Kidney (tissue), 2 donors: ENCODE data around the genes ERVMER34-1, SCFD2 and CHIC2.

- PRO-cap, result no peak
- RRBS, result no CpG with 5 or more reads among the region's 16 CpGs
Measured at GRCh38 chr4:48728749-48729361, 51.2 kb downstream of the FRYL start.

- PRO-cap, result bidirectional peak, plus-strand start at chr4:48780572, minus-strand start at chr4:48780312
- RRBS, result 1% methylated on average over 5 of the region's 26 CpGs
Measured at GRCh38 chr4:48780440-48781225, 554 bp upstream of the FRYL start.

DNA sequence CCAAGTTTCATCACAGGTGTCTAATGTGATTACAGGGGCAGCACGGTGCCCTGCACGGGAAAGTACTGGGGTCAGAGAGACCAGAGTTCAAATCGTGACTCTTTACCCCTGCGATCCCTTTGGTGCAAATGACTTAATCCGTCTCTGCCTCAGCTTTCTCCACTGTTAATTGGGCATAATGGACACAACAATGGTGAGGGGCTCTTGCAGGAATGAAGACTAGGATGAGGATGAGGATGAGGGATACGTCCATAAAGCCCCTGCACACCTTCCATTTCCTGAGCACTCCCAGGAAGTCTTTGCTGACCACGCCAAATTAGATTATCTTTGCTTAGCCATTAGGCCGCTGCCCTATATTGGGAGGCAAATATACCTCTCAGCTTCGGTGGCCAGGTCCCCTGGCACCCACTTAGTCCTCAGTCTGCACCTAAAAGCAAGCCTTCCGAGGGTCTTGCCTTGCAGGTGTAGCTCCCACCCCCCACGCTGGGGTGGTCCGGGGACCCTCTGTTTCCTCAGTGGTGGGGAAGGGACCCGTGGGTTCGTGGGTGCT is 755 bp downstream of the OCIAD2 start:
- PRO-cap, result no peak
- RRBS, result no CpG with 5 or more reads among the region's 14 CpGs

- PRO-cap, result no peak
- RRBS, result no CpG with 5 or more reads among the region's 5 CpGs
Measured at GRCh38 chr4:51853146-51853791, 10.3 kb downstream of the DCUN1D4 start.

- PRO-cap, result no peak
- RRBS, result no CpG with 5 or more reads among the region's 5 CpGs
Measured at GRCh38 chr4:52585934-52586724, 73.0 kb downstream of the USP46 start.

GRCh38 chr4:52713744-52714432 is 37.3 kb downstream of the ERVMER34-1 start:
- PRO-cap, result no peak
- RRBS, result no CpG with 5 or more reads among the region's 12 CpGs

- PRO-cap, result unidirectional peak, minus-strand start at chr4:52751603
- RRBS, result 4% methylated on average over 14 of the region's 96 CpGs
Measured at GRCh38 chr4:52750834-52752037, at the start of gene ERVMER34-1. ERVMER34-1 (minus strand) TSS chr4:52751425.

- PRO-cap, result no peak
- RRBS, result no CpG with 5 or more reads among the region's 2 CpGs
Measured at GRCh38 chr4:52945514-52945801, 83.3 kb downstream of the RASL11B start.

GRCh38 chr4:52957121-52957814 is 95.2 kb downstream of the RASL11B start:
- PRO-cap, result no peak
- RRBS, result no CpG with 5 or more reads among the region's 10 CpGs

GRCh38 chr4:53012735-53013226 is 150.7 kb downstream of the RASL11B start:
- PRO-cap, result no peak
- RRBS, result no CpG with 5 or more reads among the region's 1 CpG

DNA sequence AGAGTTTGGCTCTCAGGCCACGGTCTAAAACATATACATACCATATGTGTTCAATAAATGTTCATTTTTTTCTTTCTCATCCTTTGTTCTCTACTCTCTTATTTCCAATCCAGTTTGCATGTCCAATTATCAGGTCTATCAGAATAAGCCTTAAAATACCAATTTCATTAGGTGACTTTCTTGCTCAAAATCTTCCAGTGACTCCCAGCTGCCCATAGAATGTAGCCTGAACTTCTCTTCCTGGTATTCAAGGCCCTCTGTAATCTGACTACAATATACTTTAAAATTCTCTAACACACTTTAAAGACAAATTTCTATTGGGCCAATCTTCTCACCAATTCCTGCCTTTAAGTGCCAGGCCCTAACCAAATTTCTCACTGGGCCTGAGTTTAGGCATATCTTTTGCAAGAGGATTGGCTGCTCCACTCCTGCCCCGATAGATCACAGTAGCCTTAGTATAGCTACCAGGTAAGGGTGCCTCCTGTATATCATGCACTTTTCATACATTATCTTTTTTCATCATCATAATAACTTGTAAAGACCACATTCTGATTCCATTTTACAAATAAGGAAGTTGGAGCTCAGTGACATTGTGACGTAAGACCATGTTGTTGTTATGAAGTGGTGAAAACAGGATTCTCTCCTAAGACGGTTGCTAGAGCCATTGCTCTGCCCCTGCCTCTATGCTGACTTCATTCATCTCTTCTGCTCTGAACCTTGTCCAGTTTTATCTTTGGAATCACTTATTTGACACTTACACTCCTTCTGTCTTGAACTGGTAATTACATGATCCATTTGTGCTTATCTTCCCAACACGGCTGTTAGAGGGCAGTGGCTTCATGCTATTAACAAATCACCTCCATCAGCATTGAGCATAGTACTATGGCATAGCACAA is 177.3 kb downstream of the RASL11B start:
- PRO-cap, result no peak
- RRBS, result no CpG with 5 or more reads among the region's 5 CpGs

GRCh38 chr4:53101429-53101665 is 239.2 kb downstream of the RASL11B start:
- PRO-cap, result no peak

GRCh38 chr4:53365064-53365538 is 760 bp downstream of the SCFD2 start:
- PRO-cap, result no peak
- RRBS, result no CpG with 5 or more reads among the region's 10 CpGs

- PRO-cap, result bidirectional peak, plus-strand start at chr4:53366222, minus-strand start at chr4:53366061
- RRBS, result 3% methylated on average over 10 of the region's 51 CpGs
Measured at GRCh38 chr4:53365539-53366357, at the start of gene SCFD2. SCFD2 (minus strand) TSS chr4:53366061.

GRCh38 chr4:53366358-53366784 is 510 bp upstream of the SCFD2 start:
- PRO-cap, result no peak
- RRBS, result no CpG with 5 or more reads among the region's 6 CpGs

DNA sequence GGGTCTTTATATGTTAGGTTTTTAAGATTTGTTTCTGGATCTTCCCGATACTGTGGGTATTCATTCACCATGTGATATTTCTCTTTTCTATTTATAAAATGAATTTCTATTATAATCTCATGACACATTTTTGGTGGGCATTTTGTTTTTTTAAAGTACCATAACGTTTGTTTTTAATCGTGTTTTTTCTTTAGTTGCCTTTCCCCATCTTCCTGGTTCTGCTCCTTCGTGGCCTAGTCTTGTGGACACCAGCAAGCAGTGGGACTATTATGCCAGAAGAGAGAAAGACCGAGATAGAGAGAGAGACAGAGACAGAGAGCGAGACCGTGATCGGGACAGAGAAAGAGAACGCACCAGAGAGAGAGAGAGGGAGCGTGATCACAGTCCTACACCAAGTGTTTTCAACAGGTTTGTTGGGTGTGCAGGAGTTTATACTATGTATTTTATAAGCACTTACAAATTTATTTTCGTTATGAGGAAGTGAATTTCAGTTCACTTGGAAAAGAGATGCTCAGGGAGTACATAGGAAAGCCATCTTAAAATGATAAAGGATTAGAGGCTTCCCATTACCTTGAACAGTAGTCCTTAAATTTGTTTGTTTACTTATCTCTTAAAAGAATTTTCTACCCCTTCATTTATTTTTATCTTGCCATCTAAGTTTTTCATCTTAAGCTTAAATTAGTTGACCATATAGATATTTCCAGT is 75.4 kb downstream of the FIP1L1 start:
- PRO-cap, result no peak
- RRBS, result no CpG with 5 or more reads among the region's 11 CpGs

- PRO-cap, result no peak
- RRBS, result no CpG with 5 or more reads among the region's 6 CpGs
Measured at GRCh38 chr4:53497325-53498042, 93.8 kb downstream of the LNX1 start.

DNA sequence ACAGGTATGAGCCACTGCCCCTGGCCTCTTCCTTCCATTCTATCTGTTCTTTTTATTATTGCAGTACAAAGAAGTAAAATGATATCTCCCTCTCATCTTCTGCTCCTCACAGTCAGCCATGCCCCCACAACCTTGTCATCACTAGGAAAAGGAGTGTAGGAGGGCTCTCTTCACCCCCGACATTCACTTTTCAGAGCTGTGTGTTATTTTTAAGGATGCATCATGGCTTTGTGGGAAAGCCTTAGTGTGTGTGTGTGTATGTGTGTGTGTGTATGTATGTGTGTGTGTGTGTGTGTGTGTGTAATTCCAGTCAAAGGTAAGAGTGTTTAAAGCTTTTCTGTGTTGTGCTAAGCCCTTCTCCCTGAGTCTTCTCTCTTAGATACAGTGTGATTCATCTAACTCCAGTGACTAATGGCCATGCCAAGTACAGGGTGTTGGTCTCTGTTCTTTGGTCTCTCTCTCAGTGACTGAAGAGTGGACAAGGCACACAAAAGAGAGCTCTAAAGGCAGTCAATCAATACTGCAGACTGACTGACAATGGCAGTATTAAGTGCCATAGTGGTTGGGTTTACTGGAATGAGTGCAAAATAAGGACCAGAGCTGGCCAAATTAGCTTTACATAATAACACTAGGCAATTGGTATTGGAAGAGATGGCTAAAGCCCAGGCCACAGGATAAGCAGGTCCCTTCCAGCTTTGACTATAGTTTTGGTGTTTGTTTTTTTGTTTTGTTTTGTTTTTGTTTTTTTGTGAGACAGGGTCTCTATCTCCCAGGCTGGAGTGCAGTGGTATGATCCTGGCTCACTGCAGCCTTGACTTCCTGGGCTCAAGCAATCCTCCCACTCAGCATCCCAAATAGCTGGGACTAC is 76.5 kb downstream of the CHIC2 start:
- PRO-cap, result no peak
- RRBS, result no CpG with 5 or more reads among the region's 1 CpG

GRCh38 chr4:54024826-54025781 is 39.3 kb downstream of the CHIC2 start:
- PRO-cap, result no peak
- RRBS, result no CpG with 5 or more reads among the region's 17 CpGs

DNA sequence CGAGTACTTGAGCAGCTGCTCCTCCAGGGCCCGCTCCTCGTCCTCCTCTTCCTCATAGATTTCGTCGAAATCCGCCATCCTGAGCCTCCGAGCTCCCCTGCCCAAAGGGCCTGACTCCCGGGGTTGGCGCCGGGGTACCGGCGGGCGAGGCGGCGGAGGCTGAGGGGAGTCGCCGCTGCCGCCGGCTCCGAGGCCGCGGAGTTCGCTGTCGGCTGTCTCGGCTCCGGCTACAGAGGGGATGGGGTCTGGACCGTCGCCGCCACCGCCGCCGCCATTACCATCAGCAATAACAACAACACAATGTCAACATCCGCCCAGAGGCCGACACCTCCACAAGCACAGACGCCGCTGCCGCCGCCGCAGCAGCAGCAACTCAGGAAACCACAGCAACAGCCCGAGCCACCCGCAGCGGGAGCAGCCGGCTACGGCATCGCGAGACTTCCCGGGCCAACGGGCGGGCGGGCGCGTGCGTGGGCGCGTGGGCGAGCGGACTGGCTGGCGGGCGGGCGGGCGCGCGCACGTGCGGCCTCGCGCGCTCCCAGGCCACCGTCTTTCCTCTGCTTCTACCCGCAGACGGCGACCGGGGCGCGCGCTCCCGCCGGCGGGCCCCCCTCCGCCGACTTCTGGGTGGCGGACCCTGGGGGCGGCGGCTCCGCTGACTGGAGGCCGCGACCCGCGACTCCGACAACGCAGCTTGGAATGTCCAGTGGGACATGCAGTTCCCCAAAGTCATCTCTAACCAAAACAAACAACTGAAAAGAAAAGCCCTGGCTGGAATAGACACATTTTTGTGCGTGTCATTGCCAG is at the start of gene CHIC2:
Gene CHIC2 (minus strand): TSS at position 383 of the 807 bp plus-strand sequence.
- PRO-cap, result bidirectional peak, plus-strand start at position 489 of the sequence, minus-strand start at position 375 of the sequence; bidirectional peak, plus-strand start at position 549 of the sequence, minus-strand start at position 625 of the sequence
- RRBS, result 1% methylated on average over 20 of the region's 92 CpGs